Left ventricle myocardium (tissue), 1 donor: ENCODE data around the genes ABHD18 and PCDH18.

DNA sequence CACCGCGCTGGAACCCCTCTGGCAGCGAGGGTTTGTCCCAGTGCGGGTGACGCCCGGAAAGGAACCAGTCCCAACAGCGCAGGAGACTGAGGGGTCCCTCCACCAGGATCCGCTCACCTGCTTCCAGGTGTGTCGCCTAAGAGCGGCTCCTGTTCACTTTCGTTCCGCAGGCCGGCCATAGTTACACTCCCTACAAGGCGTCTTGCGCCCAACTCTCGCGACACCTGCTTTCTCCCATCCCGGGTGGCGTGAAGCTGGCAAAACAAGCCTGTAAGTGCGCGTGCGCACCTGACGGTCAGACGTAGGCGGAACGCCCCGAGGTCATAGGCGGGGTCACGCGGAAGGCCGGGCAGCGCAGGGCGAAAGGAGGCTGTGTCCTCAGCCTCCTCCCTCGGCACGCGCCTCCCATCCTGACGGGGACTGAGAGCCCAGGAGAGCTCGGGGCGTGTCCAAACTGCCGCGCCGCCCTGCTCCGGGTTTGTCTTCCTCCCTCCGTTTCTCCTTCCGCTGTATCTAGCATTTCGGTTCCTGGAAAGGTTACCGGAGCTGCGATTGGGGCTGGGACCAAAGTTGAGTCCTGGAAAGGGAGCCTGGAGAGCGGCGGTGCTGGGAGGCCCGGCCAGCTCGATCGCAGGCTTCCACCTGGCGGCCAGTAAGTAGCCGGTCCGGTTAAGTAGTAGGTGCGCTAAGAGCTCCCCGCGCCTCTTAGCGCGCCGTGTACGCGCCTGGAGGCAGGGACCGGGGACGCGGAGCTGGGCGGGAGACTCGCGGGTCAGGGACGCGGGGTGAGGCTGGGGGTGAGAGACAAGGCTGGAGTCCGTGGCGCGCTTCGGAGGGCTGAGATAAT is at the start of gene ABHD18:
TSS of gene ABHD18 (plus strand) at position 452 of the 847 bp plus-strand sequence.
- PRO-cap, result bidirectional peak, plus-strand start at position 324 of the sequence, minus-strand start at position 188 of the sequence; bidirectional peak, plus-strand start at position 652 of the sequence, minus-strand start at position 644 of the sequence

DNA sequence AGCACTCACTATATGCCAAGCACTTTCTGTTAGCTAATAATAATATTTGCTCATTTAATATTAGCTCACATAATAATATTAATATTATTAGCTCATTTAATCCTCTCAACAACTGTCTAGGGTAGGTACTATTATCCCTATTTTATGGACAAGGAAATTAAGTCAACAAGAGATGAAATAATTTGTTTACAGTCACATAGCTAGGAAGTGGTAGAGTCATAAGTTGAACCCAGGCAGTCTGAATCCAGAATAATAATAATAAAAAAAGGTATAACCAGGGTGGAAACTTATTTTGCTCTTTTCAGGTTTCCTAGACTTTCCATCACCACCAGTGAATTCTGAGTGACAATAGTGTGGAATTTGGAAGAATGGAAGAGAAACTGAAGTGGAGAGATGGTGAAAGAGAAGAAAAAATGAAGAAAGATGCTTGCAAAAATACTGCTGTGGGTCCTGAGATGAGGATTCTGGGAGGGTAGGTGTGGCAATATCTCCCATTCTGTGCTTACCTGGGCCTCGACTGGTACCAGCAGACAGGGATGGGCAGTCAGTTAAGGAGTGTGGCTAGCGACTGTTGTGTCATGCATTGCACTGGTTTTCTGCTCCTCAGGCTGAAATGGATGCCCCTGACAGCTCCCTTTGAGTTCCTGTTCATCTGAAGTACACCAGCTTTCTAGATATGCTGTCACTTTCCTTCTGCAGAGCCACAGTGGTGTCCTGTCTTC is 182.3 kb upstream of the PGRMC2 start:
- PRO-cap, result no peak

GRCh38 chr4:128737146-128737473 is 72.4 kb upstream of the JADE1 start:
- PRO-cap, result no peak

- PRO-cap, result no peak
These were observed 26.3 kb upstream of the JADE1 start for GRCh38 chr4:128783191-128783656.

- PRO-cap, result bidirectional peak, plus-strand start at chr4:128812143, minus-strand start at chr4:128812033
These were observed 2.6 kb downstream of the JADE1 start for GRCh38 chr4:128811987-128812577.

DNA sequence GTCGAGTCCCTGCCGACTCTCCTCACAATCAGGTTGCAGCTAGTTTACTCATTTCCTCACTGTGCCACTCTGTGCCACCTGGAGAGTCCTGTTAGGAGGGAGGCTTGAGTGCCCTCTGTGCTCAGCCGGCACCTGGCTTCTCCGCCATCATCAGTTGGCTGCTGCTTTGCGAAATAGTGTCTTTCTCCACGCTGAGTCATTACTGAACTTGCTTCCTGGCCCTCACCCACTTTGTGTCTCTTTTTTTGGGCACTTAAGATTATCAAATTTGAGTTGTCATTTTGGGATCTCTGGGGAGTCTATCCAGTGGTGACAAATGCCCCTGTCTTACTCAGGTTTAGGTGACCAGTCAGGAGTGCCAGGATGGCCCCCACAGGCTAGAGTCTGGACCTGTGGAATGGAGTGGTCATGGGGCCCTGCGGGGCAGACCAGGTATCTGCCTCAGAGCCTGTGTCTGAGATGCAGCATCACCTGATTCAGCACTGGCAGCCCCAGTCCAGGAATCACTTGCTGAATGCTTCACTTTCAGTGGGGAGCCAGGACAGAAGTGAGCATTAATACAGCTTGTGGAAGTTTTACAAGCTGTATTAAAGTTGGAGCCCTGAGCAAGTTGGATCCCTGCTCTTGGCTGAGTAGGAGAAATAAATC is 37.7 kb downstream of the JADE1 start:
- PRO-cap, result no peak

GRCh38 chr4:128870897-128871312 is 61.4 kb downstream of the JADE1 start:
- PRO-cap, result no peak

DNA sequence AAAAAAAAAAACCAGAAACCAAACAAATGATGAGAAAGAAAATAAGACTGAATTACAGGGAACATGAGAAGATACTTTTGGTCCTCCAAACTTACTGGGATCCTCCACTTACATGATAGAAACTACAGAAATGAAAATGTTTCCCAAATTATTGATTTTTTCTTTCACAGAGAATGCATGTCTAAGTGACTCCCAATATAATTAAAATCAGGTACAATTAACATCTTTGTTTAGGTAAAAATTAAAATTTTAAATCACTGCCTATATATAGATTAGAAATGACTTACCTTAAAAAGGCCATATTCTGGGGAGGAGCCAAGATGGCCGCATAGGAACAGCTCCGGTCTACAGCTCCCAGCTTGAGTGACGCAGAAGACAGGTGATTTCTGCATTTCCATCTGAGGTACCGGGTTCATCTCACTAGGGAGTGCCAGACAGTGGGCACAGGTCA is 757.7 kb downstream of the C4orf33 start:
- PRO-cap, result no peak

DNA sequence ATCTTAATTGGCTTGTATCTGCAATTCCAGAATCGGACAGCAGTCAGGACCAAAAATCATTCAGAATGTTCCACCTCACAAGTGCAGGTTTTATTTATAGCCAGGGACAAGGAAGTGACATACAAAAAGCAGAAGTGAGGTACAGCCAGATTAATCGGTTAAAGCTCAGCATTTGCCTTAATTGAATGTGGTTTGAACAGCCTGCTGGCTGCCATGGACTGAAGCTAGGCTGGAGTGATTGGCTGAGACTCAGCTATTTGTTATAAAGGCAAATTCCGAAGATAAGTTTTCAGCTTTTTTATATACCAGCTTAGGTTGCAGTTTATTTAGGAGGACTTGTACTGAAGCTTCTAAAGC is 932.6 kb downstream of the C4orf33 start:
- PRO-cap, result no peak

DNA sequence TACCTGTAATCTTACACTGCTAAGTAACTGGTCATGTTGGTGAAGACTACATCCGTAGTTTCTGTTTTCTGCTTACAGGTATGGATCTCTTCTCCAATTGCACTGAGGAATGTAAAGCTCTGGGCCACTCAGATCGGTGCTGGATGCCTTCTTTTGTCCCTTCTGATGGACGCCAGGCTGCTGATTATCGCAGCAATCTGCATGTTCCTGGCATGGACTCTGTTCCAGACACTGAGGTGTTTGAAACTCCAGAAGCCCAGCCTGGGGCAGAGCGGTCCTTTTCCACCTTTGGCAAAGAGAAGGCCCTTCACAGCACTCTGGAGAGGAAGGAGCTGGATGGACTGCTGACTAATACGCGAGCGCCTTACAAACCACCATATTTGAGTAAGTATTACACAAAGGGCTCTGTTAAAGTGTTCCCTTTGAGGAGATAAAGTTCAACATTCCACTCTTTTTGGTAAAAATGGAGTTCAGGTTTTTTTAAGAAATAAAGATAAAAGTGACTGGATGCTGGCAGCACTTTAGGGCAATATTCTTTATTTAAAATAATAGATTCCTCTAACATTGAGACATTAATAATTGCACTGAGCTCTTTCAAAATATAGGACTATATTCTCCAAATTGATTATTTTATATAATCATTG is 13.9 kb downstream of the PCDH10 start:
- PRO-cap, result no peak

- PRO-cap, result no peak
These were observed 407.3 kb downstream of the PCDH18 start for GRCh38 chr4:137125017-137125297.

DNA sequence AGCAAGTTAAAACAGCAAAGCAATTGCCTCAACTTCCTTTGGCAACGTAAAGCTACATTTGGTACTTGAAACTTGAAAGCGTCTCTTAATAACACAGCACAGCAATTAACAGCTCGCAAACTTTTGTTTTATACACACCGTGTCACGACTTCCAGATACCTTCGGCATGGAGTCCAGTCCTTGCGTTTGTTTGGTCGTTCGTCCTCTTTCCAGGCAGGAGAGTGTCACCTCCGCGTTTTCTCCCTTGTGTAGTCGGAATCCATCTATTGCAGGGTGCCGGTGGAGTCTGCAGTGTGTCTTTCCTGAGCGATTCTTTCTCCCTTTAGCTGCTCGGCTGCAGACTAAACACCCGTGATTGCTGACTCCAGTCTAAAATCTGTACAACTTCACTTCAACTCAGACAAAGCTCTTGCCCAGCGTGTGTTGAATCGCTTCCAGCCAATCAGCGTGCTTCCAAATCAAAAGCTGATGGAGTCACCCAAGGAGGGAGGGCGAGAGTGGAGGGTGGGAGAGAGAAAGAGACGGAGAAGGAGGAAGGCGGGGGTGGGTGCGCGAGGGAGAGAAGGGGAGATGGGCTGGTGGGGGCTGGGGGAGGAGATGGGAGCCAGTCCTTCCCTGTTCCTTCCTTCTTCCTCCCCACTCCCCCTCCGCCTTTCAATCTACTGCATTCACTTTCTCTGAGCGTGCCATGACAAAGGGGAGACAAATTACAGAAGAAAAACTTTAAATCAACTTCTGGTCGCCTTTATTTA is at the start of gene PCDH18:
TSS of gene PCDH18 (minus strand) at position 378 of the 752 bp plus-strand sequence.
- PRO-cap, result bidirectional peak, plus-strand start at position 639 of the sequence, minus-strand start at position 378 of the sequence

DNA sequence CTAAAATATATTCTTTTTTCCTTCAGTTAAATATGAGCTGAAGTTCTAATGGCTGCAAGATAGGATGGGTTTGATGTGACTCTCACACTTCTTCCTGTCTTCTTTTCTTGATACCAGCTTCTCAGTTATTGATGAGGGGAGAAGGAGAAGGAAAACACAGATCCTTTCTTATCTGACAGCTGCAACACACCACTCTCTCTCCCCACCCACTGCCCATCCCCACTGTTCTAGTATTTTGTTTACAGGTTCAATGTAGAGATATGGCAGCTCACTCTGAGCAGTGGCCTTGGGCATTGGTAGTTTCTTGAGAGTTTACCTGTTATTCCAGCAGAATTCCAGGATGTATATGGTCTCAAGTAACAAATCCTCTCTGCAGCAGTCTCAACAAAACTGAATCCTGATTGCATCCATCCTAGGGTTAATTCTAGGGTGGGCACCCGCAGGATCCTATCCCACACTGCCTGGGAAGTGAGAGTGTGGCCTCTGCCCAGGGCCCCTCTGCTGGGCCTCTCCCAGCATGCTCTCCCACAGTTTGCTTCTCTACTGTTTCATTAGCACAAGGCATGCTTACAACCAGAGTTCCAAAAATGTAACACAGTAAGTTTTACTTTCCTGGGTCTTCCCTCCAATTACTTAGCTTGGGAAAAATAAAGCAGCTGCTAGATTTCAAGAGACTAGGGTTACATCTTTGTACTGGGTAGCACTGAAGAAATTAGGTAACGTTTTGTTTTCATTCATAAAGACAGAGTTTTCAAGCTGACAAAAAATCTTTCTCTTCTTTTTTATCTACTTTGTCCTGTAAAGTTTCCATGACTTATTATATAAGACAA is 130.9 kb upstream of the PCDH18 start:
- PRO-cap, result no peak

- PRO-cap, result no peak
These were observed 117.8 kb upstream of the NOCT start for GRCh38 chr4:138897628-138898295.

DNA sequence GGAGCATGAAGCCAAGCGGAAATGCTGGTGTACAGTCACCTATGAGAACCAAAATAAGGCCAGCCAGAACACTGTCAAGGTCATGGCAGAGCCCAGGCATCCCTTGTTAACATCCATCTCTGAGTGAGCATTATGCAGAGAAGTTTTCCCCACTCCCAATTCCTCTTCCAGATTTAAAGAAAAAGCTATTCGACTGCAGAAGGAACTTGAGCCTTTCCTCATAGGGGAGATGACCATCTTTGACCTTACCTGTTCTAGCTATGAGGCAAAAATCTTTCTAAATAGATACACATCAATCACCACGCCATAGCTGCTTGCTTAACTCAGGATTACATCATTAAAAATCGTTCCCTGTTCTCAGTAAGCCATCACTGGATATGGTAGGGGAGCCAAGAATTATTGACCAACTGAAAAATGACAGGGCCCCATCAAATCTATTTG is 75.8 kb upstream of the NOCT start:
- PRO-cap, result no peak

GRCh38 chr4:138940180-138940427 is 75.5 kb upstream of the NOCT start:
- PRO-cap, result no peak

- PRO-cap, result no peak
These were observed 4.2 kb upstream of the NOCT start for GRCh38 chr4:139011193-139011894.

- PRO-cap, result no peak
These were observed 20.1 kb downstream of the NOCT start for GRCh38 chr4:139035372-139036340.

GRCh38 chr4:139108818-139109298 is 68.2 kb downstream of the ELF2 start:
- PRO-cap, result no peak

DNA sequence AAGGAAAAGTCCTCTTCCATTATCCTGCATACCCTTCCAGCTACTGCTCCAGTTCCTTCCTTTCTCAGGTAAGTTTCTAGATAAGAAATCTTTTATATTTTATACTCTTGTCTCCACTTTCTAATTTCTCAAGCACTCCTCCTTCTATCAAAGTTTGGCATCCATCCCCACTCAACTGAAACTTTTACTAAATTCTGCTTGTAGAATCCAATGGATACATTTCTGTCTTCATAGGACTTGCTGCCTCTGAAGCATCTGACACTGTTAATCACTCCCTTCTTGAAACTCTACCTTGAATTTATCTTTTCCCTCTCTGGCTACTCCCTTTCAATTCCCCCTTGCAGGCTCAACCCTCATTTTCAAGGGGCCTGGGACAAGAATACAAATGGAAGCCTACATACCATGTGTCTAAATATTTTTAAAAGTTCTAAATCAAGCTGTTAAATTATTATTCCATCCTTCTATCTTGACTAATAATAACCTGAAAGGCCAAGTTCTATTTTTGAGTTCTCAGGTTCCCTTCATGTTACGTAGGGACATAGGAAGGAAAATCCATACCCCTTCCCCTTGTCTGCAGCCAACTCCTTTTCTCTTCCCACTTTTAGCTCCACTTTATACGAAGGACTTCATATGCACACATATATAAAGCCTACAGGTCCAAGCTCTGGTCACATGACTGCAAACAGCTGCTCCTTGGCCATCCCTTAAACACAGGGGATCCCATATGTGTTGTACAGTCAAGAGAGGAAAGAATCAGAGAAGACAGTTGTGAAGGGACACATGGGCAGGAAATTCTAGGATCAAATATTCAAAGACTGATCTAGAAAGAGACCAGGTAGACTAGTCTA is 36.0 kb downstream of the ELF2 start:
- PRO-cap, result no peak